Esophagus muscularis mucosa (tissue), 4 donors: ENCODE results near the genes TTC29 and FHIP1A.

- PRO-cap: unidirectional peak, minus-strand start at chr4:145619768; bidirectional peak, plus-strand start at chr4:145619888, minus-strand start at chr4:145619768
- RAMPAGE, long total RNA, 4 experiments: no peak in any of the 4 experiments
These were observed 302 bp downstream of the MMAA start for GRCh38 chr4:145619537-145619836.

DNA sequence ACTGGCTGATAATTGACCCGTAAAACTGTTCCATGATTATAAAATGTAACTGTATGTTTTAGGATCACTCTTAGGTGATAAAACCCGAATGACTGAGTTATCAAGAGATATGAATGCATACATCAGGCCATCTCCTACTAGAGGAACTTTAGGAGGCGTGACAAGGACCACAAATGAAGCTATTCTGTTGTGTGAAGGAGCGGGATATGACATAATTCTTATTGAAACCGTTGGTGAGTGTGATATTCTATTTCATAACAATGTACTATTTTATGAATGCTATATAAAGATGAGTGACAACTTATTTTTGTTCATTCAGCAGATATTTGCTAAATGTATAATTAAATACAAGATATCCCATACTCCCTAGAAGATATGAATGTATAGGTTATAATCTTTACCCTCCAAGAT lies 26.7 kb downstream of the MMAA start:
- PRO-cap: no peak
- RAMPAGE, long total RNA, 4 experiments: no peak in any of the 4 experiments

DNA sequence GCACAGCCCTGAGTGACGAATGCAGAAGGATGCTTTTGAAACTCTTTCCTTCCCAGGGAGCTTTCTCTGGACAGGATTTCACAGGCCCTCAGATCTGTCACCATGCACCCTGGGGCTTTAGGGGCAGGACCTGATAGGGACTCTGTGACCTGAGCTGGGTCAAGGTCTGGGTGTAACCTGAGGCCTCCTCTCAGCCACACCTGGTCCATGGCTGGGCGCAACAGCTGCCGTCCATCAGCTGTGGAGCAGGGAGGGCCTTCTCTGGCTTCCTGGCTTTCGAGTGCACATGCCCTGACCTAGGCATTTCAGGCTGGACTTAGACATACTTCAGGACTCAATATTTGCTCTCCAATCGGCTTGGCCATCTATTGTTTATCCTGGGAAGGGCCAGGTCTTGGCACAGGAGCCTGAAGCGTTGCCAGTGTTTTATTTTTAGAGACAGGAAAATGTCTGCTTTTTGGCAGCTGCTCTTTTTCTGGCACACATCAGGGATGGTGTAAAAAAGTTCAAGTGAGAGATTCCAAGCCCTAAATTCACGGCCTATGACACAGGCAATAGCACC lies 56.4 kb downstream of the C4orf51 start:
- PRO-cap: unidirectional peak, minus-strand start at position 298 of the sequence
- RAMPAGE, long total RNA, 4 experiments: no peak in any of the 4 experiments

DNA sequence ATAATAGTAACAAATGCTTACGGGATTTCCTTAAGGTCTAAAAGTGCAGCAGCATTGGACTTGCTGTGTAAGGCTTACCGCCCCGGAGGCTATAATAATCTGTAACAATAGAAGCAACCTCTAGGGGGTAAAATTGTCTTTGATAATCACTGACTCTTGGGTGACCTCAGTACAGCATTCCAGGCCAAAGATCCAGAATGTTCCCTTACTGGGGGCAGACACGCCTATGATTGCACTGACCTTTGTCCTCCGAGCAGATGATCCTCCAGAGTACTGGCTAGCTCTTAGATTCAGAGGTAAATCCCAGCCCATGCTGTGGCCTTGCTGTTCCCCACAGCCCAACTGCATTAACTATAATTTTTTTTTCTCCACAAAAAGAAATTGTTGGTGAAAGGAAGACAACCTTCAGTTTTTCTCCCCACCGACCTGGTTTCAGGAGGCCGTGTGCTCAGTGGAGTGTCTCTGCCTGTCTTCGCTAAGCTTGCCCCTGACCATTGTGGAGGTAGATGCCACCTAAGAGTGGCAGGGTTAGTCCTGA lies 16.6 kb downstream of the LSM6 start:
- PRO-cap: no peak
- RAMPAGE, long total RNA, 4 experiments: no peak in any of the 4 experiments

- PRO-cap: no peak
- RAMPAGE, long total RNA, 4 experiments: no peak in any of the 4 experiments
These were observed at the start of gene TTC29 for GRCh38 chr4:146945549-146946061. TTC29 (minus strand) TSS chr4:146945864.

- PRO-cap: no peak
- RAMPAGE, long total RNA, 4 experiments: no peak in any of the 4 experiments
These were observed 111.3 kb upstream of the TTC29 start for GRCh38 chr4:147056975-147057366.

GRCh38 chr4:147550548-147551234 lies 66.5 kb upstream of the TMEM184C start:
- PRO-cap: no peak
- RAMPAGE, long total RNA, 4 experiments: no peak in any of the 4 experiments

DNA sequence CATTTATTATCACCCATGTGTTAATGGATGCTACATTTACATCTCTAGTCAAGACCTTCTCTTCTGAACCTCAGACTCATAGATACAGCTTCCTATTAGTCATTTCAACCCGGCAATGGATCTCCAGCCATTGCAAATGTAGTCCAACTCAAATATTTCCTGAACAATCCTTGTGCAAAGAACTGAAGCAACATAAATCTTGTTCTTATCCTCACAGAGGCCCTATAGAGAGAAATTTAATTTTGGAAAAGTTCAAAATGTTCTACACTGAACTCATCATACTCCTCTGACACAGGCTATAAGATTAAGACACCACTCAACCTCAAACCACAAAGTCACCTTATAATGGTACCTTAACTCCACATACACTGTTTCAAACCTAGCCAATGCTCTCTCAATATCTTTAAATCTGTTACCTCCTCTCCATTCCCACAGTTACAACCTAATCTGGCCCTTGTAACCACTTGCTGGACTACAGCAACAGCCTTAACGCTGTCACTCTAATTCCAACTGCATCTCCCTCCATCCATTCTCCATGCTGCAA lies 3.1 kb downstream of the PRMT9 start:
- PRO-cap: no peak
- RAMPAGE, long total RNA, 4 experiments: no peak in any of the 4 experiments

GRCh38 chr4:147857385-147858166 lies 125.7 kb downstream of the ARHGAP10 start:
- PRO-cap: no peak
- RAMPAGE, long total RNA, 4 experiments: start-site peak on the plus strand in 1 of 4 experiments, at chr4:147857556-147857627 at its widest, 234 reads per replicate

- PRO-cap: no peak
- RAMPAGE, long total RNA, 4 experiments: no peak in any of the 4 experiments
These were observed 340.0 kb upstream of the NR3C2 start for GRCh38 chr4:148782191-148782650.

DNA sequence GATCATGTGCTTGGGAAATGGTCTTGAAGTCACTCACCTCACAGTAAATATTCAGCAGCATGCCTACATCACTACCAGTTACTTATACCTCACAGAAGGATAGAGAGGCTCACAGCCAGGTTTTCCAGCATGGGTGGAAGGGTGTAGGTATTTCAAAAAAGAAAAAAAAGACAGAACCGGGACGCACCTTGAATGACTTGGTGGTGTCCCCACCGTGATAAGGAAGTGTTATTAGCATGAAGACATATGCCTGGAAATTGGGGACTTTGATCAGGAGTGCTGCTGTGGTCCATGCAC lies 633.6 kb downstream of the IQCM start:
- PRO-cap: no peak
- RAMPAGE, long total RNA, 4 experiments: no peak in any of the 4 experiments

DNA sequence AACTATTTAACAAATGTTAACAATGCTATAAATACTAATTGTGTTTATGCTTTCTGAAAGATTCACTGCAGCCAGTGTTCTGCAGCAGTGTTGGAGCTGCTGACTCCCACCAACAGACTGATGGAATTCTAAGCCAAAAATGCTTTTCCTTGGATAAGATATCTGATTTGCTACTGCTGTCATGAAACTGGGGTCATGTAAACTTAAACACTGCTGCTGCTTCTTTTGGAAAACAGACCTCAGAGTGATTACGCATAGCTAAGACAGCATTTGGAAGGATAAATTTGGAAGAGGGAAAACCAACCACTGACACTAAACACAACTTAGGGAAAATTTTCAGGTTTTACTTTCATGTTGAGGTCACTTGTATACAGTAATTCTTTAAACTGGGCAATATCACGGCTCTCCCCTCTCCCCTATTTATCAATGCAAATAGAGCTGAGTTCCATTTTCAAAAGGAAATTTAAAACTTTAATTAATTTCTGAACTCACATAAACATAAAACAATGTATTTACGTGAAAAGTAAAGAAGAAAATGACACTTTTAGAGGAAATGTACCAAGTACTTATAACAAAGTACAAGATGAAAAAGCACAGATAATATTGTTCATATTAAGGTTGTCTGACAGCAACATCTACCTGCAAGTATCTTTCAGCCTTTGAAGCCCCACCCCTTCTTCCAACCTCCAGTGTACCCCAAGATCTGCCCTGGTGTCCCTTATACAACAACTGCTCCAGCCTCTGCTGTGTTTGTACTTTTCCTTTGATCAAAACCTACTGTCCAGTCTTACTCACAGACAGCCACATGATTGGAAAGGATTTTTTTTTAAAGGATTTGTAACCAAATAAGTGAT lies 243.9 kb upstream of the MAB21L2 start:
- PRO-cap: no peak
- RAMPAGE, long total RNA, 4 experiments: no peak in any of the 4 experiments

DNA sequence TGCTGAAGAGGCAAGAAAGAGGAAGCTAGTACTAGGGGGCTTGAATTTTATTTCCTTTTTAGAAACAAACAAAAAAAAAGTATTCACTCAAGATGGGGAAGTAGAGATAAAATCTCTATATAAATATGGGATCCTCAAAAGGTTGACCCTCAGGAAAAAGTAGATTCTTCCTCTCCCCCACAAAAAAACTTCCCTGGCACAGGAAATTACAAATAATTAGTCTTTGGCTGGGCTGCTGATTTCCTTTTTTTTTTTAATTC lies 16.0 kb downstream of the LRBA start:
- PRO-cap: no peak
- RAMPAGE, long total RNA, 4 experiments: no peak in any of the 4 experiments

GRCh38 chr4:151117490-151117892 lies 18.1 kb downstream of the RPS3A start:
- PRO-cap: no peak
- RAMPAGE, long total RNA, 4 experiments: no peak in any of the 4 experiments

DNA sequence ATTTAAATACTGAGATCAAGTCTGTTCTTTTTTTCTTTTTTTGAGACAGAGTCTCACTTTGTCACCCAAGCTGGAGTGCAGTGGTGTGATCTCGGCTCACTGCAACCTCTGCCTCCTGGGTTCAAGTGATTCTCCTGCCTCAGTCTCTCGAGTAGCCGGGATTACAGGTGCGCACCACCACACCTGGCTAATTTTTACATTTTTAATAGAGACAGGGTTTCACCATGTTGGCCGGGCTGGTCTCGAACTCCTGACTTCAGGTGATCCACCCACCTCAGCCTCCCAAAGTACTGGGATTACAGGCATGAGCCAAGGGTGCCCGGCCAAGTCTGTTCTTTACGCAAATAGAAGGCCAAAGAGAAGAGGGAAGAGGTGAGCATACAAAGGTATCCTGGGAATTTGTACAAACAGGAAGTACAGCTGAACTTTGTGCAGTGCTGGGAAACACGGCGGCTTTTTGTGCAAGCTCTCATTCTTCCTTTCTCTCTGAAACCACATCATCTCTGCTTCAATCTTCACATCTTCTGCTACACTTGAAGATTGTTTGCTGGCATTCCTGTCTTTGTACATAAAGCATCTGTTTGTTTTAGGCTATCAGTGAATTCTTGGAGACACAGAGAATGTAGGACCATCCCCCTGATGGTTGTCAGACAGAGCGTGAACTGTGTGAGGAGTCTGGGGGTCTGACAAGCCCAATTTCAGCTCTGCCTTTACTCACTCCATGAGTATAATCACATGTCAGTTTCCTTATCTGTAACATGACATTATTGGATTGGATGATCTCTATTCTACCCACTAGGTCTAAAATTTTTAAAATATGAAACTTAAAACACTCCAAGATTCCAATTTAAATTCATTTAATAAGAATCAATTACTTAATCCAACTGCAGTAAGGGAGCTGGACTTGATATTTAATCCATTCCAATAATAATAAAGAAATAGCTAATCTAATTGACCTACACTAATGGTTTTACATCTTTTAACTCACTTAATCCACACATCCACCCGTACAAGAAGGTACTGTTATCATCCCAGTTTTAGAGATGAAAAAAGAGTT lies 71.8 kb upstream of the PRSS48 start:
- PRO-cap: no peak
- RAMPAGE, long total RNA, 4 experiments: no peak in any of the 4 experiments

- PRO-cap: no peak
- RAMPAGE, long total RNA, 4 experiments: no peak in any of the 4 experiments
These were observed 16.9 kb downstream of the PRSS48 start for GRCh38 chr4:151293756-151294430.

GRCh38 chr4:151347978-151348353 lies 22.6 kb upstream of the SH3D19 start:
- PRO-cap: no peak
- RAMPAGE, long total RNA, 4 experiments: no peak in any of the 4 experiments

DNA sequence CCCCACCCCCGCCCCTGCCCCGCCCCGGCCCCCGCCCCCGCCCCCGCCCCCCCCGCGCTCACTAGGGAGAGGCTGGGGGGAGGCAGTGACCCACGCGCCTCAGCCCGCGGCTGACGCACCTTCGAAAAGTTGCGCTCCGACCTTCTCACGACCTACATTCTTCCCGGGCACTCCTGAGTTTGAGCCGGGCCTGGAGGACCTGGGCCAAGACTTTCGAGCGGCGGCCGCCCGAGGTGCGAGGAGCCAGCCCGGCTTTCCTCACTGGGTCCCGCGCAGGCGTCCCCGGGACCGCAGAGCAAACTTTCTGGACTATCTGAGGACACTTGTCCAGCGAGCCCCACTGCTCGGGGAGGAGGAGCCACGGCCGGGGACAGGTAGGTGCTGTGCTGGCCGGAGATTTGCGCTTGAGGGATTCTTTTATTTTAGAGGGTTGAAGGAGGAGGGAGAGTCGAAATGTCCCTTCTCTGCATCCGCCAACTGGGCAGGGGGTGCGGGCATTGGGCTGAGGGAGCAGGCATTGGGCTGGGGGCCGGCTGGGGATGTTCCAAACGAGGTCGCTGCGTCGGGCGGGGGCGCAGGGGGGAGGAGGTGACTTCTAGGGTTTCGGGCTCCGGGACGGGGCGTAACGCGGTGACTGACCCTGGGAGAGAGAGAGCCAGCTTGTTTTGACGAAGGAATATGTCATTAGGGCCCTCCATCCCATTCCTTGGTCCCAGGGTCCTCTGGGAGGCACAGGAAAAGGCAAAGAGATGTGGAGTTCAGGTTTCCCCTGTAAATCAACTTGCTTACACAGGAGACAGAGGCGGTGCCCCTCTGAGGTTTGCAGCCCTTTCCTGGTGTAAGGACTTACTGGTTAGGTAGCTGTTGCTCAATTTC lies at the start of gene FHIP1A:
FHIP1A (plus strand) TSS at position 85 of the 876 bp plus-strand sequence.
- PRO-cap: bidirectional peak, plus-strand start at position 170 of the sequence, minus-strand start outside the sequence; unidirectional peak, plus-strand start at position 340 of the sequence; unidirectional peak, plus-strand start at position 554 of the sequence
- RAMPAGE, long total RNA, 4 experiments: start-site peak on the plus strand in 2 of 4 experiments, centred at positions 69 to 76 of the sequence, 16 to 44 reads per replicate

DNA sequence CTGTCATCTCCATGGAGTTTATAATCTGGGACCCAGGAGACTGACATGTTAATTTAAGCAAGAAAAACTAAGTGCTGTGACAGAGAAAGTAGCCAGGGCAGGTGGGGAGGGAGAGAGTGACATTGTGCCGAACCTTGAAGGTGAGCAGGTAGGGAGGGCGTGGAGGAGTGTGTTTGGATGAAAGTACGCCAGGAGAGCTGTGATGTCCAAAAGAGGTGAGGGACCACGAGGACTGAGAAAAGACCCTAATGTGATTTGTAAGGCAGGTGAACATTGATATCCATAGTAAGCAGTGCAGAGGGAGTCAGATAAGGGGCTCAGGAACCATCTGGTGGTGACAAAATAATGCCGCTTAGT lies 158.4 kb downstream of the GATB start:
- PRO-cap: no peak
- RAMPAGE, long total RNA, 4 experiments: no peak in any of the 4 experiments

- PRO-cap: no peak
- RAMPAGE, long total RNA, 4 experiments: no peak in any of the 4 experiments
These were observed 95.5 kb downstream of the GATB start for GRCh38 chr4:151664919-151666017.